PC-3 (cell line): Measurements from ENCODE around the genes C1orf94, GJB3 and DLGAP3.

DNA sequence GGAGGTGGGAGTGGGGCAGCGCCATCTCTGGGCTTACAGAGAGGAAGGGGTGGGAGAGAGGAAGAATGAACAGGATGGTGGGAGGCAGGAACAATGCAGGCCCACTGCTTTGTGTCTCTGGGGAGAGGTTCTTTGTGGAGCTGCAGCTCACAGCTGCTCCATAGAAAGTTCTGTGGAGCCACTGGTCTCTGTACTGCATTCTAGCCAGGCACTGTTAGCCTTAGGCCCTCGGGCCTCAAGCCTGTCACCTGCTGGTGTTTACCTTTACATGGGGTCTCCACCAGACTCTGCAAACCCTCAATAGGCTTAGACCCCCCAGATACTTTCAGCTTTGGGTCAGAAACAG is 43.7 kb upstream of the A3GALT2 start:
- RAMPAGE, long total RNA, result no peak

DNA sequence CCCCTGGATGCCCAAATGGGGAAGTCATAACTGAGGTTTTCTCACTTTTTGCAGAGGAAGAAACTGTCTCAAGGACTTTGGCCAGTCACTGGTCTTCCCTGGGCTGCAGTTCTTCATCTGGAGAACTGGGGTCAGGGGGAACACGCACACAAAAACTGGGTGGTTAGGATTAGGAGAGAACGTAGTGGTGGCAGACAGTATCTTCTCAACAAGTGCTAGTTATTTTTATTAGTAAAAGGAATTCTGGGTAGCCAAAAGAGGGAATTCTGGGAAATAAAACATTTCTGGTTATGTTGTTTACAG is 11.0 kb upstream of the ZSCAN20 start:
- RAMPAGE, long total RNA, result no peak

- RAMPAGE, long total RNA, result no peak
These were observed at the start of gene C1orf94 for GRCh38 chr1:34176554-34177083. Gene C1orf94, plus strand, starts transcription at chr1:34176907.

GRCh38 chr1:34781030-34781994 is at the start of gene GJB3:
Gene GJB3, plus strand, starts transcription at chr1:34781214.
- RAMPAGE, long total RNA, result no peak

DNA sequence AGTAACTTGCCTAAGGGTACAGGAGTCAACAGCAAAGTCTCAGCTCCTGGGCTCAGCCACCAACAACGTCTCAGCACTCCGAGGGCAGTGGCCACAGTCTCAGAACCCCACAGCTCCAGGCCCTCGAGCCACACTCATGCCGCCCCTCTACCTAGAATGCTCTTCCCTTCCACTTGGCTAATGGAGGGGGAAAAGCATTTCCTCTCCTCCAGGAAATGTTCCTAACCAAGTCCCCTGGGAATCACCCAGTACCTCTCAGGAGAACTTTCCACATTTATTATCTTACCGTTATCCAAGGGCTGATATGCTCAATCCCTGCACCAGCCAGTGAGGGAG is 1.0 kb upstream of the GJA4 start:
- RAMPAGE, long total RNA, result no peak

GRCh38 chr1:34835374-34836176 is 24.0 kb downstream of the SMIM12 start:
- RAMPAGE, long total RNA, result no peak

- RAMPAGE, long total RNA, result no peak
These were observed 16.2 kb downstream of the SMIM12 start for GRCh38 chr1:34842866-34844147.

DNA sequence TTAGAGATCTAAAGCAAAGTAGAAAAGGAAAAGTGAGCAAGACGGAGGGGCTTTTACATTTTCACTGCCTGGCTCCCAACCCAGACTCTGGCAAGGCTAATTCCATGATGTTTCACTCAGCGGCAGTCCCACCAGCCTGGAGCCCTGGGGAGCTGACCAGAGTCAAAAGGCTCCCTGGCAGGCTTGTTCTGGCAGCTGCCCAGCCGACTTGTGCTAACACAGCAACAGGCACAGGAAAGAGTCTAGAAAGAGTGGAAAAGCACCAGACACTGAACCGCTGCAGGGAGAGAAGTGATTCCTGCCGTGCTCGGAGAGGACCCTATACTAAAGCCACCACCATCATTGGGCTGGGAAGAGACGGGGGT is 8.1 kb downstream of the SMIM12 start:
- RAMPAGE, long total RNA, result no peak

DNA sequence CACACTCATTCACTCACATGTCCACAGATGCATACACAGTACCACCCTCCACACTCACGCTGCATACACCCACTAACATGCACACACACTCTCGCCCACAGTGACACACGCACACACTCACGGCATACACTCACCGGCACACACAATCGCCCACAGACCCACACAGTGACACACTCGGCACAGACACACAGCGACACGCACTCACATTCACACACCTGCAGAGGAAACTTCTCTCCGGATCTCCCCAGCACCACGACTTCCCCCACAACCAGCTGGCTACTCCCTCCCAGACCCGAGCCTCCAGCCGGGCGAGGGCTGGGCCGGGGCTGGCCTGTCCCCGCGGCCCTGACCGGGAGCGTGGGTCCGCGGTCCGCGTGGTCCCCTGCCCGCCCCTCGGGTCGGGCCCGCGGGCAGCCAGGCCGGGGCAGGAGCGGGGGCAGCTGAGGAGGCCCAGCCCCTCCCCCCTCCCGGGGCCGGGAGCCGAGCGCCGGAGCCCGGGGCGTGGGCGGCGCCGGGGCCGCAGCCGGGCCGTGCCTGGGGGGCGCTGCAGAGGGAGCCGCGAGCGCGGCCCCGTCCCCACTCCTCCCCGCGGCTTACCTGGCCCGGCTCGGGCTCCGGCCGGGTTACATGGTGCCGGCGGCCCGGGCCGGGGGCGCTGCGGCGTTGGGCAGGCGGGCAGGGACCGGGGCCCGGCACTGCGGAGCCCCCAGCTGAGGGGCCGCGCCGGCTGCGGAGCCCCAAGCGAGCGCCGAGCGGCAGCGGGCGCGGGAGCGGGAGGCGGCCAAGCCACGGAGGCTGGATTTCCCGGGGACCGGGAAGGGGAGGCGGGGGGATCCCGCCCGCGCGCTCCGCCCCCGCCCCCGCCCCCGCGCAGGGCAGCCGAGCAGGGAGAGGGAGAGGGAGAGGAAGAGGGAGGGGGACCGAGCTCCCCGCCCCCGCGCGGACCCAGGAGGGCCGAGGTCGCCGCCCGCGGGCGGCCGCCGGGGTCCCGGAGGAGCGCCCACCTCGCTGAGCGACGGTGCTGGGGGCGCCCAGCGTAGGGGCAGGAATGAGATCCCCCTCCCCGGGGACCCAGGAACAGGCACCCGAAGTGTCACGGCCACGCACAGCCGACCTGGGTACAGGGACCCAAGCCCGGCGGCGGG is at the start of gene DLGAP3:
DLGAP3 (minus strand) TSS at position 797 of the 1,145 bp plus-strand sequence.
- RAMPAGE, long total RNA, result no peak

- RAMPAGE, long total RNA, result no peak
These were observed 16.6 kb downstream of the SFPQ start for GRCh38 chr1:35176388-35176649.

- RAMPAGE, long total RNA, result no peak
These were observed 51.5 kb downstream of the ZMYM4 start for GRCh38 chr1:35319889-35320543.

- RAMPAGE, long total RNA, result no peak
These were observed 101.7 kb downstream of the ZMYM4 start for GRCh38 chr1:35370156-35370595.

DNA sequence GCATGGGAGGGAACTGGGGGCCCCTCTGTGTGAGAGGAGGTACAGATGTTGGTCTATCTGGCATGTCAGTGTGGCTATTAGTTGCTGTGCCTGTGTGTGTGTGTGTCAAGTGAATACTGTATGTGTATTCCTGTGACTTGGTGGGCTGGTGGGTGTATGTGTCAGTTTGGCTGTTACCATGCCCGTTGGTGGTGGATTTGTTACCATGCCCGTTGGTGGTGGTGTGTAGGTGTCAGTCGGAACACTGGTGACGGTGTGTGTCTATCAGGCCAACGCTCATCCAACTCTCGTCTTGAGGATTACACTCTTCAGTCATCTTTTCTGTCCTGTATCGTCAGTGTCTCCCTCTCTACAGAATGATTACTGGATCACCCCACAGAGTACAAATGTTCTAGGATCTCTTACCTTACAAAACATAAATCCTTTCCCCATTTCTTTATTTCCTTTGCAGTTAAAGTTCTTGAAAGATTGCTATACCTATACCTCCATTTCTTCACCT is 22.7 kb downstream of the TFAP2E start:
- RAMPAGE, long total RNA, result no peak

DNA sequence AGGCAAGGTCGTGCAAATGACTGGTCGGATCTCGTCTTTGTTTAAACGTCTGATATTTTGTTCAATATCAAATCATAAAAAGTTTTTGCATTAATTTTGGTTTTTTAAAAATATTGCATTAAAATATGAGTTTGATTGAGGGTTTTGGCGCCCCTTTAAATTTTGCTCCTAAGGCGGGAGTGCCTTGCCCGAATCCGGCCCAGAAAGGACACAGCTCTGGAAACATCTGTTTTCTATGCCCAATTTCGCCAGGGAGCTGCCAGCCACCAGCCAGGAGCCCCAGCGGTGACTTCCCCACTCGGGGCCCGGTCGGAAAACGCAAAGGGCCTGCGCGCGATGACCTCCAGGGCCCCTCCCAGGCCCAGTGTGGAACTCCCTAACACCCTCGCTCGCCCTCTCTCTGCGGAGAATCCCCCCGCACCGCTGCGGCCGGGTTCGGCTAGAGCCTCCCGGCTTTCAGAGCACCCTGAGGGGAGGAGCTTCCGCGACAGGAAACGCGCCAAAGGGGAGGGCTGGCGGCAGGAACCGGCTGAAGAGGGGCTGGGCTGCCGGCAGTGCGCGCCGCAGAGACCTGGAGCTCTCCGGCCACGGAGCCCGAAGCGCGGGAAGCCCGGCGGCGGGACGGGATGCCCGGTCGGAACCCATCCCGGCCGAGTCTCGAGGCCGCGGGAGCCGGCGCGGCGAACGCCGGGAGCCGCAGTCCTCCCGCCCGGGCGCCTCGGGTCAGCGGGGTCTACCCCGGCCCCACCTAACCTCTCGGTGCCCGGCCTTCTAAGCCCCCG is 546 bp downstream of the CLSPN start:
- RAMPAGE, long total RNA, result no peak

- RAMPAGE, long total RNA, result no peak
These were observed 28.4 kb upstream of the AGO1 start for GRCh38 chr1:35854560-35855048.

DNA sequence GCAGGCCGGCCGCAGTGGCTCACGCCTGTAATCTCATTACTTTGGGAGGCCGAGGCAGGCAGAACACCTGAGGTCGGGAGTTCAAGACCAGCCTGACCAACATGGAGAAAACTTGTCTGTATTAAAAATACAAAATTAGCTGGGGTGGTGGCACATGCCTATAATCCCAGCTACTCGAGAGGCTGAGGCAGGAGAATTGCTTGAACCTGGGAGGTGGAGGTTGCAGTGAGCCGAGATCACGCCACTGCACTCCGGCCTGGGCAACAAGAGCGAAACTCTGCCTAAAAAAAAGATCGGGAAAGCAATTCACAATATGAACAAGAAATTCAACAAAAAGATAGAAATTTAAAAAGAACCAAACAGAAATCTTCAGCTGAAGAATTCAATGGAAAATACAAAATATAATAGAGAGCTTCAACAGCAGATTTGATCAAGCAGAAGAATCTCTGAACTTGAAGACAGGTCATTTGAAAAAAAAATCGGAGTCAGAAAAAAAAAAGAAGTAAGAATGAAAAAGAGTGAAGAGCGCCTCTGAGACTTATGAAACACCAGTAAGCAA is 36.9 kb upstream of the TEKT2 start:
- RAMPAGE, long total RNA, result no peak

GRCh38 chr1:36156432-36157399 is 756 bp downstream of the MAP7D1 start:
- RAMPAGE, long total RNA, result no peak

GRCh38 chr1:36176181-36176882 is 20.4 kb downstream of the MAP7D1 start:
- RAMPAGE, long total RNA, result no peak

GRCh38 chr1:36183074-36183878 is 27.3 kb downstream of the MAP7D1 start:
- RAMPAGE, long total RNA, result no peak

- RAMPAGE, long total RNA, result no peak
These were observed 1.3 kb upstream of the THRAP3 start for GRCh38 chr1:36223045-36223318.